Jurkat, Clone E6-1 (cell line): ENCODE measurements around the gene TECPR1.

DNA sequence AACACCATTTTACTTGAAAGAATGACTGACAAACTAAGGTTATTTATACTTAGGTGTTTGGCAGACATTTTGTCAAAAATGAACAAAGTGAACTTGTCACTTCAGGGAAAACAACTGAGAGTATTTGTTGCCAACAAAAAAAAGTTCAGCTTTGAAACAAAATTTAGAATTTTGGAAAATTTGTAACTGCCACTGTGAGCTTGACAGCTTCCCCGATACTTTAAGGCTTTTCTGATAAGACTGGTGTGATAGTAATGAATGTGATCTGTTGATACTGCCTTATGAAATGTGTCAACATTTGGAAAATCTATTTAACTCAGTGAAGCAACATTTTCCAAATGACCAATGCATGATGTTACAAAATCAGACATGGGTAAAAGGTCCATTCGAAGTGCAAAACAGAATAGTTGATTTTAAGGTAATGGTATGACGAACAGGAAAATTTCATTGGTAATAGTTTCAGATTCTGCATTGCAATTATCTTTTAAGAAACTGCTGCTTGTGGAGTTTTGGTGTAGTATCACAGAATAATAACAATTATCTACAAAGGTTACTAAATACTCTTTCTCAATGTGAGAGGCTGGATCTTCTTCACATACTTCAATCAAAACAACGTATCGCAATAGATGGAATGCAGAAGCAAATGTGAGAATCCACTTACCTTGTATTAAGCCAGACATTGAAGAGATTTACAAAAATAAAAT, 175.4 kb downstream of the SEM1 start:
- RRBS: no CpG with 5 or more reads among the region's 5 CpGs

DNA sequence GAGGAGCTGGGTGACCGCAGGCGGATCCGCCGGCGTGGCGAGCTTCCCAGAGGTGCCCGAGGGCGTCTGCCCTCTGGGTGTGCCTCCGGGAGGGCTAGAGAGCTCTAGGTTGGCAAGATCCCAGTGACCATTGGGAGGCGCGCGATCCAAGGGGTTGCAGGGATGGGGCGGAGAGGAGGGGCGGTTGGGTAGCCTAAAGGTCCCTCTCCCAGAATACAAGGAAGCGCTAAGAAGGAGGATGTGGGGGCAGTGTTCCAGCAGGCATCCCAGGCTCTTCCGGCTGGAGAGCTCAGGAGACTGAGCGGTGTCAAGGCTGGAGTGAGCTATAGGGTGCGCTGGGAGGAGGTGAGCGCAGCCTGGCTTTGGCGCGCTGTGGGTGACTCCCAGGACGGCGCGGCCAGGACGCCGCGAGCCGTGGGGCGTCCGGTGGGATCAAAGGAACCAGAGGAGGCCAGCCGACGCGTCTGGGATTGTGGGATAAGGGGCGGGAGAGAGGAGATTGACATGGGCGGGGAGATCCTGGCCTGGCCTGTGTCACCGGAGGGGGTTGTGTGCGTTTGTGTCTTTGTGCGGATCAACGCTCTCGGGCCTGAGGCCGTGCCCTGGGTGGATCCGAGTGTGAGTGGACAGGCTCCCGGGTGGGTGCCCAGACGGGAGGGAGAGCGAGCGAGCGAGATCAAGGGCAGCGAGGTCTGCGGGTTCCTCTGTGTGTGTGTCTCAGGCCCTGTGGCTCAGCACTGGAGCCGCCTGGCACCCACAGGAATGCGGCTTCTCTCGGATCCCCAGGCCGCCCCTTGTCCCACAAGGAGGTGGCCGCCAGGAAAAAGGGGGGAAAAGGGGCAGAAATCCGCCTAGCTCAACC, 7.8 kb downstream of the DLX5 start:
- RRBS: 37% methylated on average over 16 of the region's 55 CpGs

GRCh38 chr7:97017453-97017895, 7.2 kb downstream of the DLX5 start:
- RRBS: 22% methylated on average over 3 of the region's 14 CpGs

DNA sequence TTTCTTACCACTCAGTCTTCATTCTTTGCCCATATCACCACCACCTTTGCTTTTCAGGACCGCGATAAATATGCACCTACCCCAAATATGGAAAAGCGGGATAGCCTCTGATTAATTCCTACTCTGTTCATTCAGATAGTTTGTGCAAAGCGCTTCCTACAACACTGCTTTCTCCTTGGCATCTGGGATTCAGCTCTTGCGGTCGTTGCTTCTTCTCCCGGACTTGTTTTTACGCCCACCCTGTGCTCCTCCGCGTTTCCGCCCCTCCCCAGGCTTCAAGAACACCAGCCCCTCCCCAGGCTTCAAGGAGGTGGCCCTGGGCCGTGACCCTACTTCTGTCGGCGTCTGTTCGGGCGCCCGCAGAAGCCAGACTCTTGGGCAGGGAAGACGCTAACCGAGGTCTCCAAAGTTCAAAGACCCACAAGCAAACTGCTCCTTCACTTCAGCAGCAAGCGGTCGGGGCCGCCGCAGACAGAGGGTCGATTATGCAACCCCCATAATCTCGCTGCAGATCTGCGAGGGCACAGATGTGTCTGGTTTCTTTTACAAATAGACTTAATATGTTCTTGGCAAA, 2.1 kb downstream of the DLX5 start:
- RRBS: no CpG with 5 or more reads among the region's 26 CpGs

DNA sequence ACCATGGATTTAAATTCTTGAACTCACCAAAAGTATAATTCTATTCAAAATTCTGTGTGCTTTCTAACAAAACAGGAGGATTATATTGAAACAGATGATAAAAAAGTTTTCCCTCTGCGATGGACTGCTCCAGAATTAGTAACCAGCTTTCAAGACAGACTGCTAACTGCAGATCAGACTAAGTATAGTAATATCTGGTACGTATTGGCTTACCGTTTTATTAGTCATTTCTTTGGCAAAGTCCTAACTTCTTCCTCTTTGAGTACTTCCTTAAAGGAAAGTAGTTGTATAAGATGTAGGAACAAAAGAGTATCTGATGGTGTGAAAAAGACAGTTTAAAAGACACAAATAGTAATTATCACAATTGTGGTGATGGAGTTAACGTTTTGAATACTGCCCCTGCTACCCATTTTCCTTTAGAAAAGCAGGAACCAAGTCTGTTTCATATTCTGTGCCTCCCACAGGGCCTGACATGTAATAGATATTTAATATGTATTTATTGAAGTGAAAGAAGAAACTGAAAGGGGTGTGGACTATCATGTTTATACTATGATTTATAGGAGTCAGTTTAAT, 24.4 kb upstream of the BHLHA15 start:
- RRBS: no CpG with 5 or more reads among the region's 4 CpGs

- RRBS: under 1% methylated on average over 8 of the region's 53 CpGs
Measured at GRCh38 chr7:98251166-98252252, at the start of gene TECPR1. TSS of gene TECPR1 (minus strand) at chr7:98252232.

GRCh38 chr7:98282051-98283138, 909 bp downstream of the BRI3 start:
- RRBS: 4% methylated on average over 7 of the region's 55 CpGs

GRCh38 chr7:98284018-98285152, 2.9 kb downstream of the BRI3 start:
- RRBS: 60% methylated on average over 3 of the region's 27 CpGs

- RRBS: no CpG with 5 or more reads among the region's 5 CpGs
Measured at GRCh38 chr7:98286645-98287004, 5.1 kb downstream of the BRI3 start.

GRCh38 chr7:98289110-98289854, 7.8 kb downstream of the BRI3 start:
- RRBS: no CpG with 5 or more reads among the region's 10 CpGs

GRCh38 chr7:98371138-98371829, 29.6 kb downstream of the BAIAP2L1 start:
- RRBS: no CpG with 5 or more reads among the region's 9 CpGs

DNA sequence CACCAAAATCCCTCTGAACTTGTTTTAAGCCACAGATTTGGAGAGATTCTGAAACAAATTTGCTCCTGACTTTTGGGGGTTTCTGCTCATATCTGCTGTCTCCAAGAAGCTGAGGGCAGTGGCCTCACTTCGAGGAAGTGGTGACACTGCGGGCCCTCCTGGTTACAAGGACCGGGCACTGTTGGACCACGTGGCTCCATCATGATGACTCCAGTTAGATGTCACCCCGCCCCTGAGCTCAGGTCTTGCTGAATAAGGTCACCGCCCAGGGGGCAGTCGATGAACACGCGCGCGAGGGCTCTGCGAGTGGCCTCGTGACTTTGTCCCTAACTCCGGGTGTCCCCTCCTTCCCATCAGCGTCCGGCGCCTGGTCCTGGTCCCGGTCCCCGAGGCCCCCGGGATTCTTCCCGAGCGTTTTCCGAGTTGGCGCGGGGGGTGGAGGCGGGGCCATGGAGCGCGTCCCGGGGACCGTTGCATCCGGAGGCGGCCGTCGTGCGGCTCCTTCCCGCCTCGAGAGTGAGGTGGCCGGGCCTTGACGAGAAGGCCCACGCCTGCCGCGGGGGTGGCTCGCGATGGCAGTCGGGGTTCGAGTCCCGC, 755 bp upstream of the NPTX2 start:
- RRBS: 96% methylated on average over 10 of the region's 47 CpGs

- RRBS: no CpG with 5 or more reads among the region's 20 CpGs
Measured at GRCh38 chr7:98771965-98772577, 97.7 kb downstream of the TMEM130 start.

- RRBS: no CpG with 5 or more reads among the region's 5 CpGs
Measured at GRCh38 chr7:98922332-98922636, 44.0 kb downstream of the TRRAP start.

DNA sequence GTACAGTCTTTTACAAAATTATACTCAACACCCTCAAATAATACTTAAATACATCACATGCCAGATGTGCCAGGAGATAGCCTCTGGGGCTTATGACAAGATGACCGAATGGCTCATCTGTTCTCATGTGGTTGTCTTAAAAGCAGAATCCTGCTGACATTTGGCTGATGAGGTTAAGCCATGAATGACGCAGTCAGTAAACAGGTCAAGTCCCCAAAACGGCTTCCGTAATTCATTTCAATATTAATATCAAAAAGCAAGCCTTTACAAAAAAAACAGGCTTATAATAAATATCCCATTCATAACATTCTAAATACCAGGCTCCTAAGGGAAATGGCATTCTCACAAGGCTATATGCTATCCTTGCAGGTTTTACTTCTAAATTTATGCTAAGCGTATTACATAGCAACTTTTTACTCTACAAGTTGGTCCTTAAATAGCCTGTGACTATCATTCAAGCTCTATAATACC, 15.7 kb downstream of the SMURF1 start:
- RRBS: no CpG with 5 or more reads among the region's 5 CpGs

- RRBS: no CpG with 5 or more reads among the region's 11 CpGs
Measured at GRCh38 chr7:99314300-99314847, 11.3 kb upstream of the ARPC1A start.

- RRBS: no CpG with 5 or more reads among the region's 7 CpGs
Measured at GRCh38 chr7:99351635-99352356, 22.7 kb upstream of the ARPC1B start.

- RRBS: no CpG with 5 or more reads among the region's 16 CpGs
Measured at GRCh38 chr7:99357961-99358670, 16.4 kb upstream of the ARPC1B start.

DNA sequence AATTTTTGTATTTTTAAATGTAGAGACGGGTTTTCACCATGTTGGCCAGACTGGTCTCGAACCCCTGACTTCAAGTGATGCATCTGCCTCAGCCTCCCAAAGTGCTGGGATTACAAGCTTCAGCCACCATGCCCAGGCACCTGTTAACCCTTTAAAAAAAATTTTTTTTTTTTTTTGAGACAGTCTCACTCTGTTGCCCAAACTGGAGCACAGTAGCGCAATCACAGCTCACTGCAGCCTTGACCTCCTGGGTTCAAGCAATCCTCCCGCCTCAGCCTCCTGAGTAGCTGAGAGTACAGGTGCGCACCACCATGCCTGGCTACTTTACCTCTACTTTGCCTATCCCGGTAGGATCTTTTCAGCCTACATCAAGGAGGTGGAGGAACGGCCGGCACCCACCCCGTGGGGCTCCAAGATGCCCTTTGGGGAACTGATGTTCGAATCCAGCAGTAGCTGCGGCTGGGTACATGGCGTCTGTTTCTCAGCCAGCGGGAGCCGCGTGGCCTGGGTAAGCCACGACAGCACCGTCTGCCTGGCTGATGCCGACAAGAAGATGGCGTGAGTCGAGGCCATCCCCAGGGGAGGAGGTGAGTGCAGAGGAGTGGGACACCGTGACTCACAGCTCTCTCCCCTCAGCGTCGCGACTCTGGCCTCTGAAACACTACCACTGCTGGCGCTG, 16.2 kb downstream of the ARPC1B start:
- RRBS: no CpG with 5 or more reads among the region's 25 CpGs